ENCODE measurements around a stretch of chrX.

- RAMPAGE, long total RNA, result no peak
- RRBS, result no CpG with 5 or more reads among the region's 6 CpGs
Observed at GRCh38 chrX:39226401-39226893, 425.2 kb downstream of the MID1IP1 start.

GRCh38 chrX:39336371-39337781, 535.6 kb downstream of the MID1IP1 start:
- RAMPAGE, long total RNA, result no peak
- RRBS, result no CpG with 5 or more reads among the region's 11 CpGs

DNA sequence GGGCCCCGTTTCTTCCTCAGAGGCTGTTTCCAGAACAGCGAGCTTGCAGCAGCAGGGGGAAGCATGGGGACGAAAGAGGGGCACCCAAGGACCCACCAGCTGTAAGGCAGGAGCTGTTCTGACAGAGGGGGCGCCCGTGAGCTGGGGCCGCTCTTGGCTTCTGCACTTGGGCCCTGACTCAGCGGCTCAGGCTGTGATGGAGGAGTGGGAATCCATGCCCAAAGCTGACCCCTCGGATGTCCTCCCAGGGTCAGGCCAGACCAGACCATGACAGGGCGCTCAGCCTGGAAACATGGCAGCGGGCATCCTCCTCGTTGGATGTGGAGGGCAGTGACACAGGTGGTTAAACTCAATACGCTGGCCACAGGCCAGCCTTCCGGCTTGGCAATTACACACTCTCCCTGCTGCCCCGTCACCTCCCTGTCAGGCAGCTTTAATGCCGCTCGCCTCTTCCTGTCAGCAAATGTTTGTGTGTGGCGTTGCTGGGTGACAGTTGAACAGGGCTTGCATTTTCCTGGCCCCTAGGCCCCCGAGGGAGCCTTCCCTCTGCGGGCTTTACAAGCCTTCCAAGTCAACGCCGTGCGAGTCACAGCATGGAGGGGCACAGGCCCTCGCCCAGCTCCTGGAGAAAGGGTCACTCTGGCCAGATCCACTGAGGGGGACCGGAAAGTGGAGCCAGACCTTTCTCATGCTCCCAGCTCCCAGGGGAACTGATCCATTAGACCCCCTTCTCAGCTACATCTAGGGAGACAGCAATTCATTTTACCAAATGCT, 620.1 kb downstream of the BCOR start:
- RAMPAGE, long total RNA, result no peak
- RRBS, result no CpG with 5 or more reads among the region's 24 CpGs

DNA sequence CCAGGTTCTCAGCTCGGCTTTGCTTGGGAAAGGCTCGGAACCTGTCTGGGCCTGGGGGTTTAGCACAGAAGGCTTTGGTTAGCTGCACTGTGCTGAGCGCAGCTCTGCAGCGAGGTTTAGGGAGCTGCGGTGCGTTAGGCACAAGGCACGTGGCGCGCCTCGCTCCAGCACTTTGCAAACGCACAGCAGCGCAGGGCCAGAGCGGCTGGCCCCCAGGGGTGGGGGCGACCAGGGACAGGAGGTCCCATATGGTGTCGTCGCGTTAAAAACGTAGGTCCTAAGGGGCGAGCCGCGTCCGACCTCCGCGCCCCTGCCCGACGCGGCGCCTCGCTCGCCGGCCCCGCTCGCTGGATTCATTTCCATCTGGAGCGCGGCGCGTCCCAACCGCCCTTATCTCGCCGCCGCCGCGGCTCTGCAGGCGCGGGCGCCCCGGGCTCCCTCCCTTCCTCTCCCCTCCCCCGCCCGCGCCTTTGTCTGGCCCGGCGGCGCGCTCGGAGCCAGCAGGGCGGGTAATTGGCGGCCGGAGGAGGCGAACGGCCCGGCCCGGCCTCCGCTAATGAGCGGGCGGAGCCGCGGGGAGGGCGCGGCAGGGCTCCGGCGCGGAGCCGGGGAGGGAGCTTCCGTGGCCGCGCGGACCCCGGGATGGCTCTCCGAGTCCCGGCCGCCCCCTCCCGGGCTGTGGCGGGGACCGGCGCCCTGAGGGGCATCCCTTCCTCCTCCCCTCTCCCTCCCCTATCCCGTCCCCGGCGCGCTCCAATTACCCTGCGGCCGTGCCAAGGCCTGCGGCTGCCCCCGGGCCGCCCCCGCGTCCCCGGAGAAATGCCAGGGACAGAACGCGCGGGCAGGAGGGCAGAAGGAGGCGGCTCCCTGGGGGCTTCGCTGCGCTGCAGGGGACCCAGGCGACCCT, 409.0 kb downstream of the BCOR start:
- RAMPAGE, long total RNA, result no peak
- RRBS, result 2% methylated on average over 43 of the region's 104 CpGs

- RAMPAGE, long total RNA, result no peak
- RRBS, result 4% methylated on average over 4 of the region's 32 CpGs
Observed at GRCh38 chrX:39754966-39756129, 342.4 kb downstream of the BCOR start.

- RAMPAGE, long total RNA, result no peak
- RRBS, result no CpG with 5 or more reads among the region's 2 CpGs
Observed at GRCh38 chrX:39797287-39797749, 300.4 kb downstream of the BCOR start.

- RAMPAGE, long total RNA, result no peak
- RRBS, result no CpG with 5 or more reads among the region's 13 CpGs
Observed at GRCh38 chrX:39808134-39808909, 289.4 kb downstream of the BCOR start.

GRCh38 chrX:39826702-39827155, 271.0 kb downstream of the BCOR start:
- RAMPAGE, long total RNA, result no peak
- RRBS, result no CpG with 5 or more reads among the region's 8 CpGs

GRCh38 chrX:40005160-40005938, 92.4 kb downstream of the BCOR start:
- RAMPAGE, long total RNA, result no peak
- RRBS, result 5% methylated on average over 36 of the region's 72 CpGs

DNA sequence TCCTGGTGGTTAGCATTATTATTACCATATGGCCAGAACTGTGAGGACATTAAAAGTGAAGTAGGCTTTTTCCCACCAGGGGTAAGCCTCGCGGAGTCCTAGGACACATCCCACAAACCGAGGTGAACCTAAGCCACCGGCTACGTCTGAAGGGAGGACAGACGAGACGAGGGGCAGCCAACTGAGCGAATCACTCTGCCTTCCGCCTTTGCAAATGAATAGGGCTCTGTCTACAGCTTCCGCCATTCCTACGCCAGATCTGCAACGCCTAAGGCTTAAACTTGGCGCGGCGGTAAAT, 90.7 kb downstream of the BCOR start:
- RAMPAGE, long total RNA, result no peak
- RRBS, result no CpG with 5 or more reads among the region's 15 CpGs

DNA sequence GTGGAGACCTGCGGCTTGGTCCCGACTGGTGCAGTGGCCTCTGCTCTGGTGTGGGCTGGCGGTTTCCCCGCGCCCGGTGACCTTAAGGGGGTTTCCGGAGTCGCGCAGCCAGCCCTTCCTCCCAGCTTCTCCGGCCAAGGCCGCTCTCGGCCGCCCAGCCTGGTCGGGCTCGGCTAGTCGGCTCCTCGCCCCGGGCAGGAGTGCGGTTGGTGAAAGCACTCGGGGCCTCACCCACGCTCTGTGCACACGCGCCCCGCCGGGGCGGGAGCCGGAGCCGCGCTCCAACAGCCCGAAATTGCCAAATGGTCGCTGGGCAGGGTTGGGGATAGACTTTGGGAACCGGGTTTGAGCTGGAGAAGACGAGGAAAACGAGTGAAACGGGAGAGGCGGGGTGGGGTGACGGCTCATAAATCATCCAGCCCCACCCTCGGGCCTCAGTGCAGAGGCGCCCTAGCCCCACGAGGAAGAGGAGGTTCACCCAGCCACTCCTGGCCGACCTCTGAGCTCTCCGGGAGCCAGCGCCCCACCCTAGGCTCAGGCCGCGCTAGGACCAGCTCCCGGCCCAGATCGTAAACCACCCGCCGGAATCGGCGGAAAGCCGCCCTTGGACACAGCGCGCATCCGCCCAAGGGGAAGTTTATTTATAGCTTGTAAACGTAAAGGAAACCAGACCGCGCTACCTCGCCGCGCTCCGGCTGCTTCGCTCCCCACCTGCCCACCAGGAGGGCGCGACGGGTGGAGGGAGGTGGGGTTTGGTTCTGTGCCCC, 84.6 kb downstream of the BCOR start:
- RAMPAGE, long total RNA, result no peak
- RRBS, result 1% methylated on average over 41 of the region's 66 CpGs

- RAMPAGE, long total RNA, result no peak
- RRBS, result no CpG with 5 or more reads among the region's 12 CpGs
Observed at GRCh38 chrX:40063410-40064138, 34.2 kb downstream of the BCOR start.

DNA sequence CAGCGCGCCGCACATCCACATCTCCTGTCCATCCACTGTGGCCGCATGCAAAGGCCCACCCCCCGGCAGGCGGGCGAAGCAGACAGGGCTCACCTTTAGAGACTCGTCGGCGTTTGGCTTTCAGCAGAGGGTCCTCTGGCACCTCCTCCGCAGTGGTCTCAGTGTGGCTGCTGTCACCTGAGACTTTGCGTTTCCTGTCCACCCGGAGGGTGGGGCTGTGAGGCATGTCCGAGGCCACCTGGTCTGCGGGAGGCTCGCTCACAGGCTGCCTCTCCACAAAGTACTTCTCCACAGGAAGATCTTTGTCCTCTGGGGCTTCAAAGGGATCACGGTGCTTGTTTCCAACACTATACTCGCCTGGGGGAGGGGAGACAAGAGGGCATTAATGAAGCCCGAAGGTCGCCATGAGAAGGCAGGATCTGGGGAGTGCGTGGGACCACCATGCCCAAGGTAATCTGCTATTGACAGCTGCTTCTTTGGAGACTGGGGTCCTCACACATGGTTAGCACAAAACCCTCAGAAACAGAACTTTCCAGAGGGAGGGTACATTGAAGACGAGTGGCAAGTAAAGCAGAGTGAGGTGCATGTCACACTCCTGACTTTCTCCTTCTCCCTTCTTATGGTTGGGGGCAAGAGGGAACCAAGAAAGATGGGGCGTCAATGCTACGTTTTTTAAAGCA, 33.4 kb downstream of the BCOR start:
- RAMPAGE, long total RNA, result no peak
- RRBS, result no CpG with 5 or more reads among the region's 24 CpGs

DNA sequence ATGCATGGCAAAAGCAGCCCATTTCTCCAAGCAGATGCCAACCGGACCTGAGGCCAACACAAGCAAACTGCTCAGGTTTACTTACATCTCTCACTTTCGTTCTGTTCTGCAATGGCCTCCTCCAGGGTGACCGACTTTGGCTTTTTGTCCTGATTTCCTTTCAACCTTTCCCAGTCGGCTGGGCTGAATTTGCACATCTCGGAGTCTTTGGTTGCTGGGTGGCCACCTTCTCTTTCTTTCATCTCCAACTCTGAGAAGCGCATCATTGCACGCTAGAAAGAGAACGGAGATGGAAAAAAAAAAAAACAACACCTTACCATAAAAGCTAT, 26.9 kb downstream of the BCOR start:
- RAMPAGE, long total RNA, result no peak
- RRBS, result no CpG with 5 or more reads among the region's 8 CpGs

GRCh38 chrX:40090911-40091685, 6.7 kb downstream of the BCOR start:
- RAMPAGE, long total RNA, result no peak
- RRBS, result 14% methylated on average over 1 of the region's 23 CpGs

- RAMPAGE, long total RNA, result no peak
- RRBS, result no CpG with 5 or more reads among the region's 13 CpGs
Observed at GRCh38 chrX:40092496-40093358, 5.0 kb downstream of the BCOR start.

DNA sequence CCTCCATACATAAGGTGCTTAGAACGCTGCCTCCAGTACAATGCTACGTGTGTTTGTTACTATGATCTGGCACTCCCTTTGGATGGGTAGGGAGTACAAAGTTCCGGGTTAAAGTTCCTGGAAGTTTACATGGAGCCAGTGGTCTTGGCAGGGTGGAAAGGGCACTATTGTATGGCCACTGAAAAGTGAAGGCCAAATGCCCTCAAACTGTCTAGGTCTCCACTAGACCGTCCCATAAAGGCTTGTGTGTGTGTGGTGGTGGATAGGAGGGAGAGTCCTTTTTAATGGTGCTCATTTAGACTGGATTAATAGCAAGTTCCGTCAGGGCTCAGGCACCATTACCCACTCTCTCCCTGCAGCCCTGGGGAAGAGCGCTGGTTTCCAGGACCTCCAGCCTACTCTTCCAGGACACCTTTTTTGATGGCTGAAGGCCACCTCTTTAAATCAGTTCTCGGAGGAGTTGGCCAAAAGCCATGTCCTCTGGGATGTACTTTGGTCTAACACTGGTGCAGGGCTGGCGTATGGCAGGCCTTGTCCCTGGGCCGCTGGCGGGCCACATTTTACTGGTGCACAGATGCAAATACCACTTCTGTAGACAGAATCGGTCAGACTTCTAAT, 75.7 kb upstream of the BCOR start:
- RAMPAGE, long total RNA, result no peak
- RRBS, result no CpG with 5 or more reads among the region's 11 CpGs

- RAMPAGE, long total RNA, result no peak
- RRBS, result no CpG with 5 or more reads among the region's 14 CpGs
Observed at GRCh38 chrX:40261968-40262685, 164.4 kb upstream of the BCOR start.

DNA sequence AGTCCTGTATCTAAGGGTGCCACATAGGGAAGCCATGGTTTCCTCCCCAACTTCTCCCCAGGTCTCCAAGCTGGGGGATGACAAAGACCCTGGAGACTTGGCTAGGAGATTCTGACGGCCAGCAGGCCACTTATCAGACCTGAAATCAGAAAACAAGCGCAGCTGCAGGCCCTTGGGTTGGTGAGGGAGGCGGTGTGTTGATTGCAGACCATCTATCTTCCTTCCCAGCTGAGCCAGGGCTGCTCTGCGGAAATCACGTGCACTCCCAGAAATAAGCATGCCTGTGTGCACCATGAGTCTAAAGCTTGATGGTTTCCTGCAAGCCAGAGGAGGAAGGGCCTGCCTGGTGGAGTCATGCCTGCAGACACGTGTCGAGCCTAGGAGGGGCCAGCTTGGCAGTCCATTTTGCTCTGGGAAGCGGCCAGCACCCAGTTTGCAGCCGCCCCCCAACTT, 175.6 kb upstream of the BCOR start:
- RAMPAGE, long total RNA, result no peak
- RRBS, result no CpG with 5 or more reads among the region's 9 CpGs

- RAMPAGE, long total RNA, result no peak
- RRBS, result no CpG with 5 or more reads among the region's 4 CpGs
Observed at GRCh38 chrX:40402893-40403092, 178.0 kb upstream of the ATP6AP2 start.